ENCODE measurements around the genes TMSB15A, FAM199X and RADX.

DNA sequence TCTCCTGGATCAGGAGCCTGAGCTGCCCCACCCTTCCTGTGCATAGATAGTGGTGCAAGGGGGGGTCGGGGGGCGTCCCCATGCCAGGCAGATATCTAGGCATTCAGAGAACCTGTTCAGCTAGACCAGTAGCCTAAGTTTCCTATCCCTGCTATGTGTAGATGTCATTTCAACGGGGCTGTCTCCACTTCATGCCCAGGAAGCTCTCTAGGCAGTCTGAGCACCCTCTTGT lies 941.0 kb downstream of the PCDH19 start:
- PRO-cap = no peak
- RAMPAGE, long total RNA = no peak
- RRBS = no CpG with 5 or more reads among the region's 3 CpGs

GRCh38 chrX:100649024-100649508 lies 5.1 kb downstream of the SRPX2 start:
- PRO-cap = no peak
- RAMPAGE, long total RNA = no peak
- RRBS = no CpG with 5 or more reads among the region's 6 CpGs

- PRO-cap = no peak
- RAMPAGE, long total RNA = no peak
- RRBS = no CpG with 5 or more reads among the region's 2 CpGs
Observed at GRCh38 chrX:100948577-100949058, 19.9 kb upstream of the XKRX start.

- PRO-cap = no peak
- RAMPAGE, long total RNA = no peak
- RRBS = no CpG with 5 or more reads among the region's 6 CpGs
Observed at GRCh38 chrX:101347820-101348203, 730 bp downstream of the TIMM8A start.

GRCh38 chrX:101412150-101413295 lies 4.5 kb downstream of the HNRNPH2 start:
- PRO-cap = no peak
- RAMPAGE, long total RNA = no peak
- RRBS = no CpG with 5 or more reads among the region's 17 CpGs

GRCh38 chrX:101617203-101617691 lies 553 bp downstream of the ARMCX6 start:
- PRO-cap = no peak
- RAMPAGE, long total RNA = no peak
- RRBS = no CpG with 5 or more reads among the region's 17 CpGs

DNA sequence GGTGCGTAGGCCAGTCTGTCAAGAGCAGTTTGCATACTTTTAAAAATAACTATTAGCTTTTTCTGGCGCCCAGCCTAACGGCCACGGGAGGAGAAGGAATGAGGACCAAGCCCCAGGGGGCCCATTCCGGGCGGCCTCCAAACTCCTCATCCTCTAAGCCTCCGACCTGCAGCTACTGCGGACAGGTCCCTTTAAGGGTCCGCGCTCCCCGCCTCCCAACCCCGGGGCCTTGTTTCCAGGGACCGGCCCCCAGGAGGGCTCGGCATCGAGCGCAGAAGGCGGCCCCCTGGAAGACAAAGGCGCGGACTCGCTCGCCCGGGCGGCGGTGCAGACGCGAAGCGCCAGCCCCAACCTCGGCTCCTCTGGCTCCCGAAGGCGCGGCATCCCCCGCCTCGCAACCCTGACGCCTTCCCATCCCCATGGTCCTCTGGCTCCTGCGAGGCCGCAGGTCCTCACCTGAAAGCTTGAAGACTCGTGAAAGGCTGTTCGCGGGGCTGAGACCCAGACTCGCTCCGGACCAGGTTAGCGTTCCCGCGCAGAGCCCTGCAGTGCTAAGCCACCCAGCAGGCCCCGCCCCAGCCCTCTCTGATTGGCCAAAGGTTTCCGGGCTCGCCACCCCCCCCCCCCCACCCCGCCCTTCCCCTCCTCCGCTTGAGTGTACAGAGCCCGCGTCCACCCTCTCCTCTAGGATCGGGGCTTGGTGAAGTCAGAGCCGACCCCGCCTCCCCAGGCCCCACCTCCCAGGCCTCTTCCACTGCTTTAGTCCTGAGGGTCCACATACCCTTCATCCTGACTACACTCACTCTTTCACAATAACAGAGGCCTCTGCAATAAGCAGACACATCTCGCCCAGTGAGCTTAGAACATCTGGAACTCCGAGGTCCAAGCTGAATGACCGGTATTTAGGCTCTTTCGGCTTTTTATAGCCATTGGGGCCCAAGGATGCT lies at the start of gene TMSB15A:
Gene TMSB15A, minus strand, starts transcription at position 530 of the 947 bp plus-strand sequence.
- PRO-cap = no peak
- RAMPAGE, long total RNA = no peak
- RRBS = 29% methylated on average over 17 of the region's 58 CpGs

DNA sequence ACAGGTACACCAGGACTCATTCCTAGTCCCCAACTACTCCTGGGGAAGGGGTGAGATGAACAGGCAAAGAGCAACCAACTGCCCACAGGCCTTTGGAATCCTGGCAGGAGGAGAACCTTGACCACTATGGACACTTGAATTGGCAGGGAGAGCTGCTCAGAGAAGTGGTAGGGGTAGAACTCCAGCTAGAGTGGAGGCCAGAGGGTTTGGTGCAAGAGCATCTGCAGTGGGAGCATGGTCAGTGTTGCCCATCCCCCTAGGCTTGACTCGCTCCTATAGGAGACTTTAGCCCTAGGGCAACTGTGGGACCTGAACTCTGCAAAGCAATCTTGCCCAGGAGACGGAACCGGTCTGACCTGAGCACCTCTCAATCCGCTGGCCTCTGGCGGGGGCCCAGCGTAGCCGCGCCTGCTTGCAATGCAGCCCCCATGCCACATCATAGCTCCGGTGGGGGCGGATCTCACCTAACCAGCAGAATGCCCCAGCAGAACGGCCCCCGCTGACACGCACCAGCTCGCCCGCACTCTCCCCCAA lies 5.5 kb downstream of the BEX4 start:
- PRO-cap = no peak
- RAMPAGE, long total RNA = no peak
- RRBS = 65% methylated on average over 3 of the region's 15 CpGs

DNA sequence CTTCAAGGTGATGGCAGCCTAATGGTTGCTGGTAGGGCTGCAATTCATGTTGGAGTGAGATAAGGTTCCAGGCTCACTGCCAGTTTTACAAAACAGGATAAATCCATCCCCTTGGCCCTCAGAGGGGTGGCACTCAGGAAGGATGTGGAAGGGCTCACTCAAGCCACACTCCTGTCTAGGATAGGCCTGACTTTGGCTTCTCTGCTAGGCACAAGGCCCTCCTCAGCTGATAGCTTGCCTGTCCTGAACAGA lies 3.8 kb downstream of the TCEAL9 start:
- PRO-cap = no peak
- RAMPAGE, long total RNA = no peak

DNA sequence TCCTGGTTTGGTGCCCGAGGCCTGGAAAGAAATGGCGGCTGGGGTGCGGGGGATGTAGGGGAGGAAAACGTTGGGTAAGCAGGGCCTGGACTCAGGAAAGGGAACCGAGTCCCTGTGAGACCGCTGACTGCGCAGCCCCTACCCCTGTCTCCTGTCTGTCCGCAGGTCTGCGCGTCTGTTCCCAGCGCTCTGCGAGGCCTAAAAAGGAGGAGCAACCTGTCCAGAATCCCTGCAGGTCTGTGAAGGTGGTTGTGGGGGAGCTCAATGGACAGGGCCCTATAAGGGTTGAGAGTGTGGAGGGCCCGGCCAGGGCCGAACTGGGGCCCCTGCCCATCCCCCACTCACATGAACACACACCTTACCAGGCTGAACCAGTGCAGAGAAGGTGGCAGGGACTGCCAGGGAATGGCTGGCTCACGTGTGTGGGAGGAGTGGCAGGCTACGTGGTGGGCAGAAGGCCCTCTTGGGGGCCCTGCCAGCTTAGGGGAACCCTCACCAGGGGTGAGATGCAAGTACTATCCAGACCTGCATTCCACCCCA lies 746 bp downstream of the TCEAL3 start:
- PRO-cap = no peak
- RAMPAGE, long total RNA = no peak
- RRBS = no CpG with 5 or more reads among the region's 16 CpGs

- PRO-cap = no peak
- RAMPAGE, long total RNA = no peak
- RRBS = no CpG with 5 or more reads among the region's 16 CpGs
Observed at GRCh38 chrX:103664274-103664808, 22.2 kb downstream of the MORF4L2 start.

GRCh38 chrX:103687656-103688631 lies 1.4 kb upstream of the MORF4L2 start:
- PRO-cap = no peak
- RAMPAGE, long total RNA = start-site peak on the minus strand at chrX:103688008-103688076, 129 and 32 reads in 2 replicates
- RRBS = no CpG with 5 or more reads among the region's 22 CpGs

DNA sequence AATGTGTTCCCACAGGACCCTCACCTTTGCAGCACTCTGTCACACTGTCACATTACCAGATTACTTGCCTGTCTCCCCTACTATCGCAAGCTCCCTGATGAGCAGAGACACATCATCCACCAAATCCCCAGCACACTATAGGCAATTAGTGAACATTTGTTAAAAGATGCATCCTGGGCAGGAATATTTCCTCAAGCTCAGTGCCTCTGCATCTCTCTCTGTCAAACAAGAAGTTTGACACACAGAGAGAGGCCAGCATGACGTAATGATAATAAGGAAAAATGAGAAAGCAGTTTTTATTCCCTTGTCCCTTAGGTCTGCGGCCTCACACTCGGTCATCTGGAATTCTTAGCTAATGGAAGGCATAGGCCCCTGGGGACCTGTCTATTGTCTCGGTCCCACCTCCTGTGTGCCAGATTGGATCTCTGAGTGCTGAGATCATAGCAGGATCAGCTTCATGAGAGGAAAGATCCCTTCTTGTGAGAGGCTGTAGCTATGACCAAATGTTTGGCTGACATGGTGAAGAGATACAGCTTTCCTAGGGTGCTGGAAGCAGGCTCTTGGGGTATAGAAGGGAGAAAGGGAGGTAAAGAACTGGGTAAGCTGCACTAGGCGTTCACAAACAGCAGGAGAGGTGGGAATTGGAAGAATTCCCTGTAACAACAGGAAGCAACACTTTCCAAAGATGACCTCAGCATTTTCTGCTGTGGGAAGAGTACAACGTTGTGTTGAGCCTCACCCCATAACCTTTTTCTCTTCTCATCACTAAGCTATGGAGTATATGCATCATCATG lies 20.1 kb downstream of the TMEM31 start:
- PRO-cap = no peak
- RAMPAGE, long total RNA = no peak
- RRBS = no CpG with 5 or more reads among the region's 7 CpGs

DNA sequence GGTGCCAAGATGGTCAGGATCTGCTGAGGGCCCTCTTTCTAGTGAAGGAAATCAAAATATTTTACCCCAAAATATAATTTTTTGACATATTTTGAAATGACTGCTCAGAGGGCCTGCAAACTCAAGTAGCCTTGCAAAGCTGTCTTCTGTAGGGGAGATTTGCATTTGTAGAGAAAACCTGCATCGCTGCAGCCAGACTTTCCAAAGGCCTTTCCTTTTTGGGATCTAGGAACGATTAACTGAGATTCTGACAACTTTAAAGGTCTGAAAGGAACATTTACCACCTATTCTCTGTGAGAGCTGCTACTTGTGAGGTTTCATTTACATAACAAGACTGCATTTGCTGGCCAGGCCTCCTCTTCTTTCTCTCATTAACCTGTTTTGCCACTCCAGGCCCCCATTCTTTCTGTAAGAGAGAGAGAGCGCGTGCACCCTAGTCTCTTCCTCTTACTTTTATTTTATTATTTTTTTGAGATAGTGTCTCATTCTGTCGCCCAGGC lies 31.5 kb downstream of the TMEM31 start:
- PRO-cap = no peak
- RAMPAGE, long total RNA = no peak
- RRBS = no CpG with 5 or more reads among the region's 5 CpGs

GRCh38 chrX:103773374-103773824 lies 3.2 kb upstream of the PLP1 start:
- PRO-cap = no peak
- RAMPAGE, long total RNA = no peak
- RRBS = no CpG with 5 or more reads among the region's 3 CpGs

DNA sequence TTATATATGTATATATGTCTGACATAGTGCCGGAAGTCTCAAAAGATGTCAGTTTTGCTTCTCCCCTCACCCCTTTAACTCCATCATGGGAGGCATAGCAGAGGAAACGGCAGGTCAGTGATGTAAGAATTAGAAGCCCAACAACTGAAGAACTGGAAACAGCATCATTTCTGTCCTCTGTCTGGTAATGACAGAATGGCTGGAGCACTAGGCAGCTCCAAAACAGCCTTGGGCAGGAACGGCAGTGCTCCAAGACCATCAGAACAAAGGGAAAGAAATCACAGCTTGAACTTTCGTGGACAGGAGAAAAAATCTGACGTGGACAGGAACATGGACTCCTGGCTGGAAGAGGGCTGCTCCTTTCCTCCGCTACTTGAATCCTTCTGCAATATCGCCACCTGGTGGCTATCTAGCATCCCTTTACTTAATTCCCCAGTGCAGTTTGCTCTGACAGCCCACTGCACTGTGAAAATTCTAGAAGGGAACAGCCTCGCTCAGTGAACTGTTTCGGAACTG lies 20.5 kb downstream of the SLC25A53 start:
- PRO-cap = no peak
- RAMPAGE, long total RNA = no peak
- RRBS = no CpG with 5 or more reads among the region's 9 CpGs

DNA sequence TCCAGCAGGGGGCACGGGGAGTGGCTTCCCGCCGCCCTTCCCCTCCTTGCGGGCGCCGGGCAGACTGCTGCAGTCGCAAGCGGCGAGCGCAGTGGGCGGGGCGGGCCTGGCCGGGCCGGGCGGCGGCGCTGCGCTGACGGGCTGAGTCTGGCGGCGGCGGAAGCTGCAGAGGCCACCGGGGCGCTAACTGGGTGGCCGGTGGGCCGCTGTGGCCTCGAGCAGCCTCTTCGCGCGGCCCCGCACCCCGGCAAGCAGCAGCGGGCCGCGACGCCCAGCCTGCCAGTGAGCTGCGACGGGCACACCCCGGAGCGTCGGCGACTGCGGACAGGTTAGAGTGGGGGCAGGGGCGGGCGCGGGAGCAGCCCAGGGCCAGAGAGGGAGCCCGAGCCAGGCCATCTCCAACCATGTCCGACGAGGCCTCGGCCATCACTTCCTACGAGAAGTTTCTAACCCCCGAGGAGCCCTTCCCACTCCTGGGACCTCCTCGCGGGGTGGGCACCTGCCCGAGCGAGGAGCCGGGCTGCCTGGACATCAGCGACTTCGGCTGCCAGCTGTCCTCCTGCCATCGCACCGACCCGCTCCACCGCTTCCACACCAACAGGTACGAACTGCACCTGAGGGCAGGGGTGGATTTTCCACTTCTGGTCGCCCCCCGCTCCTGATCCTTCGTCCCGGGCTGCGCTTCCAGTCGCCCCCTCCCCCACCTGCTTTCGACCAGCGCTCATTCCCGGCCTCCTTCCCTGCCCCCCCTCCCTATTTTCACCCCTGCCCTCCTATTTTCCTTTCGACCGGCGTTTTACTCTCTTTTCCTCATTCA lies at the start of gene FAM199X:
Gene FAM199X, plus strand, starts transcription at position 72 of the 817 bp plus-strand sequence.
- PRO-cap = bidirectional peak, plus-strand start at position 91 of the sequence, minus-strand start outside the sequence
- RAMPAGE, long total RNA = no peak
- RRBS = 17% methylated on average over 43 of the region's 76 CpGs

GRCh38 chrX:104189547-104190523 lies 23.6 kb downstream of the FAM199X start:
- PRO-cap = no peak
- RAMPAGE, long total RNA = no peak
- RRBS = no CpG with 5 or more reads among the region's 12 CpGs

DNA sequence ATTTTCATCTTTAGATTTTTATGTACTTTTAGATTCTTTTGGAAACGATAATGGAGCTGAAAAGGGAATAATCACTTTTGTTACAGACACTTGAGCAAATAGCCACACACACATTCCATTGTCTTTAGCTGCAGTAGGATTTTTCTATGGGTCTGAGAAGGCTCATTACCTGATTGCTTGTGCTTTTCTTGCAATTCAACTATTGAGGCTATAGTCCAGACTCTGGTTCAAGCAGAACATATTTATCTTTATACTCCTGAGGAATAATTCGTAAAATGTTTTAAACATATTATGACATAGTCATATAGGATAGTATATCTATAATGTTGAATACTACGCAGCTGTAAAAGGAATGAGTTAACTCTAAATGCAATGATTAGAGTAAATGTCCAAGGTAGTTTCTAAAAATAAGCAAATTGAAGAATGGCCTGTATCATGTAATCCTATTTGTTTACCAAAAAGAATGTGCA lies 1.3 kb downstream of the PWWP3B start:
- PRO-cap = no peak
- RAMPAGE, long total RNA = no peak
- RRBS = no CpG with 5 or more reads among the region's 3 CpGs

- PRO-cap = no peak
- RAMPAGE, long total RNA = no peak
- RRBS = no CpG with 5 or more reads among the region's 37 CpGs
Observed at GRCh38 chrX:106611620-106612157, at the start of gene RADX. Gene RADX (plus strand): TSS chrX:106611978.